Astrocyte (in vitro differentiated cells and primary cell): ENCODE results near the genes LUC7L3, STXBP4 and DGKE.

DNA sequence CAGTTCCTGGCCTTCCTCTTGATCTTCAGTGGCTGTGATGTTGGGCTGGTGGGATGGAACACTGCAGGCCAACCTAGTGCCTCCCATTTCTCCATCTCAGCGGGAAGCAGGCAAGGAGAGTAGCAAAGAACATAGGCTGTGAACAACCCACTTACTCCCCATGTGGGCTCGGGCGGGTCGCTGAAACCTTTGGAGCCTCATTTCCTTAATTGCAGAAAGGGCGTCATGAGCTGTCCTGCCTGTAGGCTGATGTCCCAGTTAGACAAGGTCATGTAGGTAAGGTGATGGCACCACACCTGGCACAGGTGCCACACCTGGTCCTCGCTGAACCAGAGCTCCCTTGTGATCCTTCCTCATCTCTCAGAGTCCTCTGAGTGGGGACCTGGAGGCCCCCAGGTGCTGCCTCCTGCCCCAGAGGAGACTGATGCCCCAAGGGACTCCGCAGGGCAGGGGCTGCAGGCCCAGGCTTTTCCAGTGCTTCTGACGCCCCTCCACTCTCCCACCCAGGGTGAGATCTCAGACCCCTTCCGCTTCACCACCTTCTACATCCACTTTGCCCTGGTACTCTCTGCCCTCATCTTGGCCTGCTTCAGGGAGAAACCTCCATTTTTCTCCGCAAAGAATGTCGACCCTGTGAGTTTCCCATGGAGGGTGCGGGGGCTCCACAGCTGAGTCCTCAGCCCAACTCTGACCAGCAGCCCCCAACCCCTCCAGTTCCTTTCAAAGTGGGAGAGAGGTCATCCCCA is 23.1 kb downstream of the ABCC3 start:
- PRO-cap, result no peak
- RRBS, 2 experiments, result no CpG with 5 or more reads among the region's 12 CpGs

GRCh38 chr17:50718905-50720288 is at the start of gene LUC7L3:
LUC7L3 (plus strand) TSS chr17:50719603.
- PRO-cap, result bidirectional peak, plus-strand start at chr17:50719630, minus-strand start at chr17:50719551; bidirectional peak, plus-strand start at chr17:50719947, minus-strand start at chr17:50719831
- RRBS, 2 experiments, result under 1 to 2% methylated on average over 26 of the region's 106 CpGs

DNA sequence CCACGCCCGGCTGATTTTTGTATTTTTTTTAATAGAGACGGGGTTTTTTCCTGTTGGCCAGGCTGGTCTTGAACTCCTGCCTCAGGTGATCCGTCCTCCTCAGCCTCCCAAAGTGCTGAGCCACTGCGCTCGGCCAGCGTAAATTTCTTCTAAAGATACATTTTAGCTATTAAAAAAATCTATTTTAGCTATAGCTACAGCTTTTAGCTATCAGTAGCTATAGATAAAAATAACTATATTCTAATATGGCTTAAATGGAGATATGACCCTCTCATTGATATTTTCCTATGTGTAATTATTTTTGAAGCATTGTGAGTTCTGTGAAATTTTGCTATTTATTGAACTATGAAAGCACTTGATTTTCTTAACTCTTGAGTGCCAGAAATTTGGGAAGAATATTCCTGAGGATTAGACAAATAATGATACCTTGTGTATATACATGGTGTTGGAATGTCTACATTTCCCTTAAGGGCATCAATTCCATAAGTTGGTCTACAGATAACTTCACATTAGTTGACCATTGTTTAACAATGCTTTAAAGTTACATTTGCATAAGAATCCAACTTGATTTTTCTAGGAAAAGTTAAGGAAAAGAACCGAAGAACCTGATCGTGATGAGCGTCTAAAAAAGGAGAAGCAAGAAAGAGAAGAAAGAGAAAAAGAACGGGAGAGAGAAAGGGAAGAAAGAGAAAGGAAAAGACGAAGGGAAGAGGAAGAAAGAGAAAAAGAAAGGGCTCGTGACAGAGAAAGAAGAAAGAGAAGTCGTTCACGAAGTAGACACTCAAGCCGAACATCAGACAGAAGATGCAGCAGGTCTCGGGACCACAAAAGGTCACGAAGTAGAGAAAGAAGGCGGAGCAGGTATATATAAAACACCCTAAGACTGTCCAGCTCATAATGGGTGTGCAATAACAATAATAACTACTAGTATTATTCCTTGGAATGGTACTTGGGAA is 21.9 kb downstream of the ANKRD40CL start:
- PRO-cap, result no peak
- RRBS, 2 experiments, result no CpG with 5 or more reads among the region's 19 CpGs

- PRO-cap, result no peak
- RRBS, 2 experiments, result no CpG with 5 or more reads among the region's 10 CpGs
Observed at GRCh38 chr17:50746391-50746848, 20.9 kb downstream of the ANKRD40CL start.

GRCh38 chr17:50807391-50807998 is 27.9 kb upstream of the WFIKKN2 start:
- PRO-cap, result no peak
- RRBS, 2 experiments, result no CpG with 5 or more reads among the region's 9 CpGs

GRCh38 chr17:50845493-50846118 is 10.2 kb downstream of the WFIKKN2 start:
- PRO-cap, result unidirectional peak, minus-strand start at chr17:50845653
- RRBS, 2 experiments, result no CpG with 5 or more reads among the region's 9 CpGs

DNA sequence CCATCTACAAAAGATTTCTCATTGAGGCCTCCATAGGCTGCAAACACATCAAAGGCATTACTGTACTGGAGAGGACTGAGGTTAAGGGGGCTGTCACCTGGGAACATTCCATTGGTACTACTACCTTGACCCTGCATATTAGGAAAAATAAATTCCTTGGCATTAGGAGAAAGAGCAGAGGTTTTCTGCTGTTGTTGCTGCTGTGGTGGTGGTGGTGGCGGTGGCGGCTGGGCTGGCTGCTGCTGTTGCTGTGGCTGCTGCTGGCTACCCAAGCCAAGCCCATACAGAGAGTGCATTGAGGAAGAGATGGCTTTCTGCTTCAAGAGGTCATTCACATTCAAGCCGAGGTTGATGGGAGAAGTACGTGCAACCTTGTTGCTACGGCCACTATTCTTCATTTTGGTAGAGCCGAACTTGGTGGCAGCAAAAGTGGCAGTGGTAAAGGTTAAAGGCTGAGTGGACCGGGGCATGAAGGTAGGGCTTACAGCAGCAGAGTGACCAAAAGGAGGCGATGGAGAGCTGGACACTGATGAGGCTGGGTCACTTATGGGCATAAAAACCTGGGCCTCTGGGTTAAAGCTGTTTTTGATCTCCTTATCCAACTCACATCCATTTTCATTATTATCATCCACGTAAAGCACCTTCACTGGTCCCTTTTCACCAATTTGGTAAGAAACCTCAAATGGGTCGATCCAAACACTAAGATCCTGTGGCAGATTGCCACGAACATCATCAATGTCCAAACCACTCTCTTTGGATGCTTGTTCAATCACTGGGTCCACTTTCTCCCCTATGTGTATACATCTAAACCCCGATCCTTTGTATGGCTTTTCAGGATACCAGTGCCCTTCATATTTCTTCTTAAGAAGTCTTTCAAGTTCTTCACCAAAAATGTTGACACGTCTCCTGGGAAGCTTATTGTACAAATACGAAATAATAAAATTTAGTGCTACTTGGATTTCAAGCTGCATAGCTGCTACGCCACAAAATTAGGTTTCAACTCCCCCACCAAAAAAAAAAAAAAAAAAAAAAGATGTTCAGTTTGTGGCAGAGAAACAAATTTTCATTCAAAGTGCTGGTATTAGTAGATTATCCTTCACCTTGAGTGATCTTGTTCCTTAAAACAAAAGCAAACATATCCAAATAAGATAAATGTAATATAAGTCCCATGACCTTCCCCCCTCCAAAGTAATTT is 2.7 kb downstream of the TOB1 start:
- PRO-cap, result no peak
- RRBS, 2 experiments, result no CpG with 5 or more reads among the region's 15 CpGs

- PRO-cap, result no peak
- RRBS, 2 experiments, result no CpG with 5 or more reads among the region's 3 CpGs
Observed at GRCh38 chr17:50883943-50884373, 17.8 kb upstream of the TOB1 start.

DNA sequence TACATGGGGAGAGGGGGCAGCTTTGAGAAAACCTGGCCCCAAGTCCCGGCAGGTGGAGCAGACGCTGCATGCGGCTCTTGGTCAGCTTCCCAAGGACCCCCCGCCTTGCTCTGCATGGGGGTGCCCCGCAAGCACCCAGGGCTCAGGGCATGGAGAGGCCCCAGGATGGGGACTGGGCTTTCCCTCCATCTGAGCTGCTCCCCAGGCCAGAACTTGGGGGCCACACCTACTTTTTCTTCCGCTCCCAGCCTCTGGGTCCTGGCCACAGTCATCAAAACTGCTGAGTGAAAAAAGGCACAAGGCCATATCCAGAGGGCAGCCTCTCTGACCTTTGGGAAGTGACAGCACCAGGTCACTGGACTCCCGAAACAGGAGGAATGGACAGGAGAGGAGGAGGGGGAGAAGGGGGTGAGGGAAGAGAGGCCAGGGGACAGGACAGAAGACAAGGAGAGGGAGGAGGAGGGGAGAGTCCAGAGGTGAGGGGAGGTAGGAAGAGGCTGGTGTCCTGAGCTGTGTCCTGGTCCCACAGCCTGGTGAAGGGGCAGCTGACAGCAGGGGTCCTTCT is 73.6 kb upstream of the TOB1 start:
- PRO-cap, result no peak
- RRBS, 2 experiments, result no CpG with 5 or more reads among the region's 7 CpGs

GRCh38 chr17:50955731-50956347 is 89.7 kb upstream of the TOB1 start:
- PRO-cap, result no peak
- RRBS, 2 experiments, result no CpG with 5 or more reads among the region's 11 CpGs

- PRO-cap, result no peak
- RRBS, 2 experiments, result no CpG with 5 or more reads among the region's 10 CpGs
Observed at GRCh38 chr17:51224902-51225474, 34.9 kb downstream of the MBTD1 start.

DNA sequence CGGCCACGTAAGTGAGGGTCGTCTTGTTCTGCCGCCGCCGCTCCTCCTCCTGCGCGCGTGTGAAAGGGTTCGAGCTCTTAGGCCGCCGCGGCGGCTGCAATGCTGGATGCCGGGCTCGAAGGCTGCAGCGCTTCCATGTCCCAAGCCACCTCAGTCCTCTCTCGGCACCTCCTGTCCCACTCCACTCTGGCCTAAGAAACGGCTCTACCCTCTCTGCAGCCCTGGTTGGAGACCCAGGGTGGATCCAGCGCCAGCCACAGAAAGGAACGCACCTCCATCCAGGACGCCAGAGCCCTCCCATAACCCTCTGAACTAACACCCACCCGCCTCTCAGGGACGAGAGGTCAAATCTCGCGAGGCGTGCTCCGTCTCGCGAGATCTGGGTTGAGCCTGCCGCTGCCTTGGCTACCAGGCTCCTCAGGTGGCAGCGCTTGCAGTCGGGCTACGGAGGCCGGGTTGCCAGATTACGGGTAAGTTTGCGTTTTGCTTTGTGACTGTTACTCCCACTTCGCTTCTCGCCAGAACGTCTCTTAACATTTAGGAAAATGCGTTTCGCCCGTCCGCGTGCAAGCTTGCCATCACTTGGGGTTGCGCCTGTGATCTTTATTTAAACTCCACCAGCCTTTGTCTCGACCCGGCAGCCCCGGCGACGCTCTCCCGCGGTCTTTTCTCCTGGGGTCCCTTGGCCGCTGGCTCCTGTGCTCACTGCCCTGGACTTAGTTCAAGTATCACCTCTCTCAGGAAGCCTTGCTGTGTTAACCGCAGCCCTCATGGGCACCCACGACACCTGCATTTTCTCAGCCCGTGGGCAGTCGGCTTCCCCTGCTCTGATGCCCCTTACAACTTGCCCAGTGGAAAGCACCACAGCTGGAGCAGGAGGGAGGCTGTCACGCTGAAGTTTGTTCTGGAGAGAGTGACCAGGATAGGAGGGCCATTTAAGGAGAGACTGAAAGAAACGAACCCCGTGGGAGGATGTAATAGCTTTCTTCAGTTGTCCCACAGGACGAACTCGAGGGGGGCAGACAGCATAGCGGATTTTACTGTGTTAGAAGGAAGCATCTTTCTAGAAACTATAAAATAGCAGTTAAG is at the start of gene STXBP4:
Gene STXBP4 (plus strand): TSS at position 420 of the 1,089 bp plus-strand sequence.
- PRO-cap, result bidirectional peak, plus-strand start at position 436 of the sequence, minus-strand start at position 309 of the sequence
- RRBS, 2 experiments, result no CpG with 5 or more reads among the region's 64 CpGs

DNA sequence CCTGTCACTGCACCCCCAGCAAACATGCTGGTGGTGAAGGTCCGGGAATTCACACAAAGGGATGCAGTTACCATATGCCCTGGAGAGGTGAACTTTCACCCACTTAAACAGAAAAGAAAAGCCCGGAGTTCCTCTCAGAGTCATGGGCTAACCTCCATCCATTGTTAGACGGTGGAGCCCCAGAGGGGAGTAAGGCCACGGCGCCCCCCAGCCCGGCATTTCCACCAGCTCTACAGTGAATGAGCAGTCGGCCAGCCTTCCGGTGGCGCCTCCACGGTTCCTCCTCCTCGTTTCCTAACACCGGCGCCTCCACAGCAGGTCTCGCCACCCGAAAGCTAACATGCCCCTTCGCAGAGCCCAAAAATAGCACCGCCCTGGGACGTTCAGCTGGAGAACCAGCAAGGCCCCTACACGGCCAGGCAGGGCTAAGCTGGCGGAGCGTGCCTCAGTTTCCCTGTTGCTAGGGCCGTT is 915 bp downstream of the MMD start:
- PRO-cap, result no peak
- RRBS, 2 experiments, result 3 to 5% methylated on average over 9 to 10 of the region's 22 CpGs

- PRO-cap, result no peak
- RRBS, 2 experiments, result no CpG with 5 or more reads among the region's 2 CpGs
Observed at GRCh38 chr17:56110565-56111248, 42.6 kb upstream of the ANKFN1 start.

GRCh38 chr17:56203473-56204004 is 50.3 kb downstream of the ANKFN1 start:
- PRO-cap, result no peak
- RRBS, 2 experiments, result no CpG with 5 or more reads among the region's 7 CpGs

- PRO-cap, result no peak
- RRBS, 2 experiments, result no CpG with 5 or more reads among the region's 3 CpGs
Observed at GRCh38 chr17:56412524-56412914, 181.0 kb upstream of the NOG start.

DNA sequence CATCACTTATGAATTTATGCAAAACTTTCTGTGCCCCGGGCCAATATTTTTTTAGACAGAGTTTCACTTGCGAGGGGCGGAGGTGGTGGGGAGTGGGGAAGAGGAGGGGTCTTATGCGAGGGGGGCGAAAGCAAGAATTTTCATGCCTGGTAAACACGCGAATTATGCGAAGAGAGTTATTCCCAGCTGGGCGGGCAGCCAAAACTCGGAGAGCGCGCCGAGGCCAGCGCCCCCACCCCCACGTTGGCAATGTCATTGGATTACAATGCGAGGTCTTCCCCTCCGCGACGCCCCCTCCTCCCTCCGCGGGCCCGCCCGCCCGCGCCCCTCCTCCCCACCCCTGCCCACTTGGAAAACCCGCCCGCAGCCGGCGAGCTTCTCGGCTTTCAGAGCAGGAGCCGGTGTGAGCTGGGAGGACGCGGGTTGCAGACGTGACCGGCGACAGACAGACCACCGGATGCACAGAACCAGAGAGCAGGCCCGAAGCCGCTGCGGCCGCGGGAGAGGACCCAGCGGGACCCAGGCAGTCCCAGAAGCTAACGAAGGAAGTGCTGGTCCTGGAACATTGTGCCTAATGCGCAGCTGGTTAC is 4.0 kb downstream of the NOG start:
- PRO-cap, result bidirectional peak, plus-strand start at position 389 of the sequence, minus-strand start at position 251 of the sequence
- RRBS, 2 experiments, result 0% methylated on average over 3 of the region's 45 CpGs; no CpG with 5 or more reads in 1 of the 2 experiments

DNA sequence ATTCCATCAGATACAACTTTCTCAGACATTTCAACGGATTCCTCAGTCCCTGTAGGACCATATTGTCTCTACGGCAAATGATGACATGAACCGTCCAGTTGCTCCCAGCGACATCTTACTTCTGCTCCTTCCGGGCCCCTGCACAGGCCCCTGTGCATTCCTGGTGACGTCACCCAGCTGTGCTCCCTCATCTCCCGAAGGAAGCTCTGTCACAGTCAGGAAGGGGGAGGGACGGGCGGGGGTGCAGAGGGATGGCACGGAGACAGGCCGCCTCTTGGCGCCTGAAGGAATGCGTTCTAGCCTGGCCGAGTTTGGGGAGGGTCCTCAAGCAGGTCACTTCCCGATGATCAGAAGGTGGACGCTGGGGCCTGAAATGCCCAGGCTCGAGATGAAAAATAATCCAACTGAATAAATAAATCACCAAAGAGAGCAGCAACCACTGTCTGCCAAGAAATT is 114.1 kb downstream of the NOG start:
- PRO-cap, result no peak
- RRBS, 2 experiments, result no CpG with 5 or more reads among the region's 17 CpGs

- PRO-cap, result bidirectional peak, plus-strand start at chr17:56834155, minus-strand start at chr17:56833859
- RRBS, 2 experiments, result 1 to 2% methylated on average over 28 of the region's 44 CpGs
Observed at GRCh38 chr17:56833978-56834307, at the start of gene DGKE. DGKE (plus strand) TSS chr17:56834151.

DNA sequence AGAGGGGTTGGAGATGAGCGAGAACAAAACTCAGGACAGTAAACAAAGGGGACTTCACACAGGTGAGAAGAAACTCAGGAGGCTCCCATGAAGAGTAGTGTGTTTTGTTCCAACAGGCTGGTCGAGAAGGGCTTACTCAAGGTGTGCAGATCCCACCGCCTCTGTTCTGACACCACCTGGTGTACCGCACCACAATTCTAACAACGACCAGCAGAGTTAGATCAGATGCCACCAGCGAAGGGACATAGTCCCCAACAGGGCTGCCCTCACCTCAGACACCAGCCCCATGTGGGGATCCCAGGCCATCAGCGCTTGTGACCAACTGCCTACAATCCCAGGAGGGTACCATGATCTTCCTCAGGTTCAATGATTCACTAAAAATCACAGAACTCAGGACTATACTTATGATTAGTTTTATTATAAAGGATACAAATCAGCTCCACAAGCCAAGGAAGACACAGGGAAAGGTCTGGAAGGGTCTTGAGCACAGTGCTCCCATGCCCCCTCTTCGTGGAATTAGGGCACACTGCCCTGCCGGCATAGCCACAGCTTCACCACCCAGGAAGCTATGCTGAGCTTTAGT is 26.2 kb downstream of the TRIM25 start:
- PRO-cap, result no peak
- RRBS, 2 experiments, result no CpG with 5 or more reads among the region's 9 CpGs